ENCODE data around the genes CHRM5, ACTC1 and AQR.

DNA sequence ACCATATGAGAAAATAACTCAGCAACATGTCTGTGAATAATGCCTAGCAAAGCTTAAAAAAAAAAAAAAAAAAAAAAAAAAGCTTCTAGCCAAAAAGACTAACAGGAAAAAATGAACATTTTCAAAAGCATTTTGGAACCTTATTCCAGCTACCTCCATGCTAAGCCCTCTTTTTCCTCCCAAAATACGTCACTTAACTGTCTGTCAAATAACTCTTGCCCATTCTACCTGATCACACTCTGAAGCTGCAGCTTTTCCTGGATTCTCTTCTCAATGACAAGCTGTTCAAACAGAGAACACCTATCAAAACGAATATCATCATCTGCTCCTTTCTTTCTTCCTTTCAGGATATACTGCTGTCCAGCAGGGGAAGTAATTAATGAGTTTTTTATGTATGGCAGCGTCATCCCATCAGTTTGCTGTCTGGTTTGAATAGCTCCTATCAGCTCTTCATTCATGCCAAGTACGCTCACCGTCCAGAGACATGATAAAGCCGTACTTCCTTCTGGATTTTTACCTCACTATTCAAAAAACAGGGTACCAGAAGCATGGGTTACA is at the start of gene CHRM5:
TSS of gene CHRM5 (plus strand) at position 453 of the 558 bp plus-strand sequence.
- PRO-cap = no peak

GRCh38 chr15:34341421-34341848 is 1.5 kb downstream of the NOP10 start:
- PRO-cap = no peak

DNA sequence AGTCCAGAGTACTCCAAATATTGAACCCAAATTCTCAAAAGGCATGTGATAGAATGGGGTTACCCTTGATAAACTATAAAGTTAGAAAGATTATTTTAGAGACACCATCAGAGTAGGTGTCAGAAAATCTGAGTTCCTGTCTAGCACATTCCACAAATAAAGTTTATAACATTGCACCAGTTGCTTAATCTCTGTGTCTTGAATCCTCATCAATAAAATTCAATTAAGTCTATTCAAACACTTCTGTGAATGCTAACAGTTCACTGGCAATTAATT is 6.5 kb downstream of the ACTC1 start:
- PRO-cap = no peak

- PRO-cap = no peak
These were observed 6.2 kb downstream of the ACTC1 start for GRCh38 chr15:34789192-34789577.

DNA sequence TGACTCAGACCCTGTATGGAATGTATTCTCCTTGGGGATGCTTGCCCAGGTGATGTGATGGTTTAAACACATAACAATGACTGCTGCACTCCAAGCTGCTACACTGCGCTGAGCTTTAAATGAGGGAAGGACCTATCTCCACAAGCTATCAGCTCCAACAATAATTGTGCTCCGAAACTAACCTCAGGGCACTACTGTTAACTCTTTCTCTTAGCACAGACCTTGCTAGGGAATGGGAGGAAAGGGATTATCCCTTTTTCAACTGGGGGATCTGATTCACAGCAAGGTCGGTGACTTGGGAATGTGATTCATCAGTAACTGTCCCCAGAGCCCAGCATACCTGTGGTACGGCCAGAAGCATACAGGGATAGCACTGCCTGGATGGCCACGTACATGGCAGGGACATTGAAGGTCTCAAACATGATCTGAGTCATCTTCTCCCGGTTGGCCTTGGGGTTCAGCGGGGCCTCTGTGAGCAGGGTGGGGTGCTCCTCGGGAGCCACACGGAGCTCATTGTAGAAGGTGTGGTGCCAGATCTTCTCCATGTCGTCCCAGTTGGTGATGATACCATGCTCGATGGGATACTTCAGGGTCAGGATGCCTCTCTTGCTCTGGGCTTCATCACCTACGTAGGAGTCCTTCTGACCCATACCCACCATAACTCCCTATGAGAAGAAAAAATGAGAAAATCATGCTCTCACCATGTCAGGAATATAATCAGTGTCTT is 2.3 kb downstream of the ACTC1 start:
- PRO-cap = no peak

DNA sequence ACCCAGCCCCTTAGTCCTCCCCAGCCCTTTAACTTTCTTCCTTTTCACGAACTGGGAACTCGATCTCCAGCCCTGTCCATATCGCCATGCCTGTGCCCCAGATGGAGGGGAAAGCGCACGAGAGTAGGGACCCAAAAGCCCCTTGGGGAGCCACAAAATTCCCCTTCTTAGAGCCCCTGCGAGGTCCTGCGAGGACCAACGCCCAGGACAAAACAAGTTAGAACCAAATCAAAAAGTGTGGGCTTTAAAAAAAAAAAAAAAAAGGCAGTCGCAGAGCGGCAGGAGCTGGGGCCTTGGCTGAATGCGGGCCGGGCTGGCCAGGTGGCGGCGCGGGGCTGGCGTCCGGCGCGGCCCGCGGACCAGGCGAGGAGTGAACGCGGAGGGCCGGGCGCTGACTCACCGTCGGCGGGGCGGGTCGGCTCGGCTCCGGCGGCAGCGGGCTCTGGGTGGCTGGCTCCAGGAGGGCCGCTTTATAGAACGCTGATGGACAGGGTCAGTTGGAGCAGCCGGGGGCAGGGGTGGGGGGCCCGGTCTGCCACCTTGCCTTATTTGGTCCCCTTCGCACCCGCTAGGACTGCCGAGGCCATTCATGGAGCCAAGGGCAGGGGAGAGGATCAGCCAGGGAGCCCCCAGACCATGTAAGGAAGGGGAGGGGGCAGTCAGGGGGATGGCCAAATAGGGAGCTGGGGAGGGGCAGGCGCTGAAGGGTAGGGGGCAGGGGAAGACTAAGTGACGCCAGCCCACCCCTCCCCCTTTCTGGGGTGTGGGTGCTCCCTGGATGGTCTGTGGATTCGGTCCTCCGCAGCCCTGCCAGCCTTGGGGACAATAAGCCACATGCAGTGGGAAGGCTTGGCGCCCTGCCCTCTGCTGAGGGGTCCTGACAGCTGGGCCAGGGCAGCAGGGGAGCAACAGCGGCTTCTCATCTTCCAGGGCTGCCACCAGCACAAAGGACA is at the start of gene ACTC1:
TSS of gene ACTC1 (minus strand) at position 444 of the 953 bp plus-strand sequence.
- PRO-cap = no peak

- PRO-cap = bidirectional peak, plus-strand start at chr15:34969957, minus-strand start at chr15:34969697
These were observed at the start of gene AQR for GRCh38 chr15:34969127-34970220. TSS of gene AQR (minus strand) at chr15:34969742.

- PRO-cap = no peak
These were observed 1.0 kb downstream of the ZNF770 start for GRCh38 chr15:34987045-34987493.

GRCh38 chr15:35163151-35163582 is 78.1 kb upstream of the NANOGP8 start:
- PRO-cap = no peak

GRCh38 chr15:35306209-35306715 is 221.2 kb upstream of the NANOGP8 start:
- PRO-cap = no peak

DNA sequence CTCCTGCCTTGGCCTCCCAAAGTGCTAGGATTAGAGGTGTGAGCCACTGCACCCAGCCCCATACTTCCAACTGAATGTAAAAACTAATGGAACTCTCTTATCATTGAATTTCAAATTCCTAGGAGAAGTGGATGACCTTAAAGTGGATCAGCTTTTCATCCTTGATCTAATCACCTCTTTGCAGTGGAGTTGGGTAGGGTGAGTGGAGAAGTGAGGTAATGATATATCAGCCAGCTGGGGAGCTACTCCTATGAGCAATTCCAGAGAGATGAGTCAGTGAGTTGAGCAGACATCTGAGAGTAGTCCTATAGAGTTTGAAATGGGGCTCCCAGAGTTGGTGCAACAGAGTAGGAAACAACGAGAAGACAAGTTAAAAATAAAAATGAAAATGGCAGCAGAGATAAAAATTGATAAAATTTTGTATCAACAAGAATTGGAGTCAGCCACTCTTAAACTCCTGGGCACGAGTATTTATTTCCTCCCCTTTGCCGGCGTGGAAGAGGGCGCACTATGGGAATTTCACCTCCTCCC is 150.8 kb upstream of the DPH6 start:
- PRO-cap = unidirectional peak, plus-strand start at position 331 of the sequence

DNA sequence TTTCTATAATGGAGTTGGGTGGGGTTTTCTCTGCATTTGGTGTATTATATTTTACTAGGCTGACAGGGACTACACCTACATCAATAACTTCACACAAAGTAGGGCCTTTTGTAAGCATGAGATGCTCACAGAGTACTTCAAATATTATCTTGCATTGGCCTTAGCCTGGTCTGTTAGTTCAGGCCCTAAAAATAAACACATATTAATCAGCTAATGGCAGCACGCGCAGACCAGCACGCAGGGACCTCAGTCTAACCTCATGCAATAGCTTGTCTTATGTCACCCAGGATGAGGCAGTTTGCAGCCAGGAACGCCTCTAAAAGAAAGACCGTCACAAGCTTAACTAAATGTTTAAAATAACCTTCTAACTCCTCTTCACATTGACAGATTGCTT is 212.3 kb downstream of the CDIN1 start:
- PRO-cap = no peak

GRCh38 chr15:36818380-36818826 is 239.0 kb downstream of the CDIN1 start:
- PRO-cap = no peak

DNA sequence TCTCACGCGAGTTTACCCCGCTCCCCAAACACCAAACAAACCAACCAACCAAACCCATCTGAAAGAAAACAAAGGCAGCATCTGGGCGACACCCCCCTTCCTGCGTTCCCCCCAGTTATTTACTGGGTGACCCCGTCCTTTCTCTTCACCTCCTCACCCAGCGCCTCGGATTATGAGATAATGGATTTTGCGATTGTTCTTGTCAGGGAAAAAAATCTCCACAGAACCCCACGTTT is 212.7 kb downstream of the MEIS2 start:
- PRO-cap = no peak

GRCh38 chr15:36904059-36904566 is 196.2 kb downstream of the MEIS2 start:
- PRO-cap = no peak

- PRO-cap = no peak
These were observed 24.7 kb upstream of the MEIS2 start for GRCh38 chr15:37124977-37125483.

DNA sequence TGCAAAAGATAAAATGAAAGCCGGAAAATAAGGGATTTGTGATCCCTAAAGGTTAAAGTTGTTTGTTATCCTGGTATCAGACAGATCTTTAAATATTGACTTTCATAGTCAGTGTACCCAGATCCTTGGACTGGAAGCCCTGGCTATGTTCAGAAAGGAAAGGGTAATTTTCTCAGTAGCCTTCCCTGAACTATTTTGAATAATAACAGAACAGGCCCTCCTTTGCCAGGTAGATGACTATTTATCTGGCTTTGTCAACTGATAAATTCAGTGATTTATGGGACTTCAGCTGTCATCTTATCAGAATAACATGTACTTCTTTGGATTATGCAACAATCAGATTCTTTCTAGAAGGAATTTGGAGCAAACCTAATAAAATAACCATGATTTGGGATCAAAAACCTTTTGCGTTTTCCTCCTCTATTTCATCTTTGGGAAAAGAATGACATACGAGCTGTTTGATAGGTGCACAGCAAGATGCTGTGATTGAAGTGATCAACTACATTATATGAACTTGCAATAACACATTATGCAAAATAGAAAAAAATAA is 119.1 kb upstream of the MEIS2 start:
- PRO-cap = no peak

DNA sequence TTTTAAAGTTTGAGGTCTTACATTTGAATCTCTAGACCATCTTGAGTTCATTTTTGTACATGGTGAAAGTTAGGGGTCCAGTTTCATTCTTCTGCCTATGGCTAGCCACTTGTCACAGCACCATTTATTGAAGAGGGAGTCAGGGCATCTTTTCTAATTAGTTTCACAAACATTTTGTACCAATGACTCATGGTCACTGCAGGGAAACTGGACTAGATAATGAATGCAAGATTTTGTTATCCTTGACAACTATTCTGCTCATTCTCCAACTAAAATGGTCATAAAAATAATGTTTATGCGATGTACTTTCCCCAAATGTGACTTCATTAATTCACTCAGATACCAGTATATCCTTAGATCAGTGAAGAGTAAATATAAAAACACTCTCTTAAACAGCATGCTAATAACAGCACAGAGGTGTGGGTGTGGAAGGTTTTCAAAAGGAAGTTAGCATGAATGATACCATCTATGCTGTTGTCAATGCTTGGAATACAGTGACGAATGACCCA is 315.0 kb upstream of the TMCO5A start:
- PRO-cap = no peak

GRCh38 chr15:38069491-38069894 is 135.1 kb downstream of the TMCO5A start:
- PRO-cap = no peak

DNA sequence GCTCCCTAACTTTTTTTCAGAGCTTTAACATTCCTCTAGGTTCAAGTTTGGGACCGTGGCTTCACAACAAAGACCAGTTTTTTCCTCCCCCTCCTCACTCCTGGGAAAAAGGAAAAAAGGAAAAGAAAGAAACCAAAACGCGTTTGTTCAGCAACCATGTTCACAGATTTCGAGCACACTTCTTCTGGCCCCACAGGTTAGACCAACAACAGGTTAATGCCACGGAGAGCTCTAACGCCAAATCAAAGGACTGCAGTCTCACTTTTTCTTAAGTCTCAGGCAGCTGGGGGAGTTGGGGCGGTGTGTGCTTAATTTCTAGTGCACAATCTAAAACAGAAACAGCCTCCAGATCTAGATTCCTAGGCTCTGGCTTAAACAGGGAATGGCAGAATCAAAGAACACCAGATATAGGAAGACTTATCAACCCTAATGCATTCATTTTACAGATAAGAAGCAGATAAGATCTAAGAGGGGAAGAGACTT is 139.1 kb downstream of the TMCO5A start:
- PRO-cap = no peak